Measurements from ENCODE around the gene KCNAB2.

DNA sequence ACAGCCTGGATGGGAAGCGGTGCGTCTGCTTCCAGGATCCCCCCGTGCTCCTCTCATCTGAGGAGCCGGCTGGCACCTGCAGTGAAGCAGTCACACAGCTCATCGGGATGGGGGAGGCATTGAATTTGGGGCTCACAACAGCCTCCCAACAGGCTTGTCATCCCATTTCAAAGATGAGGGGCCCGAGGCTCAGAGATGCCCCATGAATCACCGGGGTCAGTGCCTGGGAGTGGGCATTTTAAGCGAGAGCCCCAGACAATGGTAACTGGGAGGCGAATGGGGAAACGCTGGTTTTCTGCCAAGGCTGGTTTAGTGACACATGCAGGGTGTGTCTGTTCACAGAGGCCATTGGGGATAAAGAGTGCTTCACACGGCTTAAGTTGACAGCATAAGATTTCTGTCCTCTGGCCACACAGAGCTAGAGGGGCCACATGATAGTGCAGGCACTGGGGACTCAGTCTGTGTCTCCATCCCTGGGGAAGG is 35.2 kb upstream of the ARHGEF16 start:
- RRBS, result 36% methylated on average over 4 of the region's 11 CpGs
CAGE:
- cytosol, long polyA plus RNA, result no peak
- long polyA plus RNA, result no peak
- nucleus, long polyA plus RNA, result no peak

GRCh38 chr1:3431944-3432269 is 22.6 kb upstream of the ARHGEF16 start:
- RRBS, result 41% methylated on average over 1 of the region's 12 CpGs
CAGE:
- cytosol, long polyA plus RNA, result no peak
- long polyA plus RNA, result no peak
- nucleus, long polyA plus RNA, result no peak

DNA sequence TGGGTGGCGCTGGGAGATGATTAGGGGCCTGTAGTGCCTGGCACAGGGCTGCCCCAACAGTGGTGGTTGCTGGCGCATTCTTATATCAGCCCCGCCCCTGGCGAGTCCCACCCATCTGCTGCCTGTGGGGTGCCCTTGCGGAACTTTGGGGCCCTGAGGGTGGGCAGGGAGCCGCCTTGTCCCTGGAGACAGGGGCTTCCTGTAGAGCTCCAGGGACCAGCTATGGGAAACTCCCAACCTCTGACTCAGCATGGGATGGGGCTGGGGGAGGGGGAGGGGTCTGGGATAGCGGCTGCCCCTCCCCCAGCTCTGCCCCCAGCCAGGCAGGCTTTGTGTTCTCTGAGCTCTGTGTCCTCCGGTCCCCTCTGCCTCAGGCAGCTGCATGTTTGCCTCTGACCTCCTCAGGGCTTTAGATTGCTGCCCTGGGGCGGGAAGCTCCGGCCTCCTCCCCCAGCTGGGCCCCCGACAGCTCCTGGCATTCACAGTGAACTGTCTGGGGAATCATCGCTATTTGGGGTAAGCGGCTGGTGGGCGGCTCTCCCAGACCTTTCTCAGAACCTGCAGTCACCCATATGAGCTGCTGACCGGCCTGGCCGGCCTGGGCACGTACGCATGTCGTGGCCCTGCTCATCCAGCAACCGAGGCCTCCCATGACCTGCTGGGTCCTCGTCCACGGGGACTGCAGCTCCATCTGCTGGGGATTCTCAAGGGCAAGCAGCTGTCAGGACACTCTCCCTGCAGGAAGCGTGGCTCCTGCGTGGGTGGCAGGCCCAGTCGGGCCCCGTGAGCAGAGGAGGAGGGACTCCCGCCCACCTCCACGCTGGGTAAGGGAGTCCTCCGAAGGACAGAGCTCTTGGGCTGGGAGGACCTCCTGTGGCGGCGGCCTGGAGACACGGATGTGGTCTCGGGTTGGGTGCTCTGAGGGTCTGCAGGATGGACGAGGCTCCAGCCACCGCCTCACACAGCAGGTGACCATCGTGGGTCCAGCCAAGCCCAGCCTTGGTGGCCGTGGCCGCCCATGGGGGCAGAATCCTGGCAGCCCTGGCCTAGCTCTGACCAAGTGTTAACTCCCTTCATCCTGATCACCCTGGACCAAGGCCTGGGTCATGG is 17.2 kb downstream of the ARHGEF16 start:
- RRBS, result 80% methylated on average over 3 of the region's 38 CpGs
CAGE:
- cytosol, long polyA plus RNA, result no peak
- long polyA plus RNA, result no peak
- nucleus, long polyA plus RNA, result no peak

DNA sequence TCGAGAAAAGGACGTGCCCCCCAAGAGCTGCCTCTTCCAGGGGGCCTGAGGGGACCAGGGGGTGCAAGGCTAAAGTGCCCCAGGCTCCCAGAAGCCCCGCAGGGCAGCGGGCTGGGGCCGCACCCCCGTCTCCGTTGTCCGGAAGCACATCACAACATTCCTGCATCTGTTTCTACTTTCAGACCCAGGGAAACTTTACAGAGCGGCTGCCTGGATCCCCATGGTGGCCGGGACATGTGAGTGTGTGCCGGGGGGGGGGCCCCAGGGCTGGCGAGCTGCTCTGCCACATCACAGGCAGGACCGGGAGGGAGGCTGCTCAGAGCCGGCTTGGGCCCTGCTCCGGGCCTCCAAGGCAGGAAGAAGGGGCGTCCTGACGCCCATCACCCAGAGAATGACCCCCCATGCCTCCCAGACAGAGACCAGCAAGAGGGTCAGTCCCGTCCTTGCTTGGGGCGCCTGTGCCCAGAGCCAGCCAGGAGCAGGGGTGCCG is 68.4 kb downstream of the ARHGEF16 start:
- RRBS, result 76% methylated on average over 6 of the region's 20 CpGs
CAGE:
- cytosol, long polyA plus RNA, result no peak
- long polyA plus RNA, result no peak
- nucleus, long polyA plus RNA, result no peak

DNA sequence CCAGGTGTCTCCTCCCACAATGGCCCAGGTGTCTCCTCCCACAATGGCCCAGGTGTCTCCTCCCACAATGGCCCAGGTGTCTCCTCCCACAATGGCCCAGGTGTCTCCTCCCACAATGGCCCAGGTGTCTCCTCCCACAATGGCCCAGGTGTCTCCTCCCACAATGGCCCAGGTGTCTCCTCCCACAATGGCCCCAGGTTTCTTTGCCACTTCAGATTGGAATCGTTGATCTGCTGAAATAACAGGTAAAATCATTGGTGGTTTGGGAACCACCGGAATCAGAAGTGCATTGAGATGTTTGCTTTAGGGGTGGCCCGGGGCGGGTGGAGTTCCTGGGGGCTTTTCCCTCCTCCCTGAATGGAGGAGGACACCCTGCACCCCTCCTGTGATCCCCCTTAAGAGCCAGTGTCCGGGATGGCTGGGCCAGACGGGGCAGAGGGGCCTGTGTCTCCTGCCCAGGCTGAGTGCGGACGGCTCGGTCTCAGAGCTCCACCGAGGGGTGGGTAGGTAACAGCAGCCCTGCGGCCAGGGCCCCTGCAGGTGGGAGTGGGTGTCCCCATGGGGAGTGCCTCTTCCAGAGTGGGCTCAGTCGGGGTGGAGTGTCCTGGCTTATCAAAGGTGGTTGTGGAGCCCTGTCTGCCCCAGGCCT is 23.0 kb downstream of the TP73 start:
- RRBS, result 52% methylated on average over 3 of the region's 12 CpGs
CAGE:
- cytosol, long polyA plus RNA, result no peak
- long polyA plus RNA, result no peak
- nucleus, long polyA plus RNA, result no peak

DNA sequence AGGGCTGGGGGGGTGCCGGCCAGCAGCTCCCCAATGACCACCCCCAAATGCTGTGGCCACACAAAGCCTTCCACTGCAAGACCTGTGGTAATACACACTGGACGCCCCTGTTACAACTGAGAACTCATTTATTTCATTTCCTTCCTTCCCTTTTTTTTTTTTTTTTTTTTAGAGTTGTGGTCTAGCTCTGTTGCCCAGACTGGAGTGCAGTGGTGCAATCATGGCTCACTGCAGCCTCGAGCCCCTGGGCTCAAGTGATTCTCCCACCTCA is 25.2 kb downstream of the TP73 start:
- RRBS, result no CpG with 5 or more reads among the region's 3 CpGs
CAGE:
- cytosol, long polyA plus RNA, result no peak
- long polyA plus RNA, result no peak
- nucleus, long polyA plus RNA, result no peak

DNA sequence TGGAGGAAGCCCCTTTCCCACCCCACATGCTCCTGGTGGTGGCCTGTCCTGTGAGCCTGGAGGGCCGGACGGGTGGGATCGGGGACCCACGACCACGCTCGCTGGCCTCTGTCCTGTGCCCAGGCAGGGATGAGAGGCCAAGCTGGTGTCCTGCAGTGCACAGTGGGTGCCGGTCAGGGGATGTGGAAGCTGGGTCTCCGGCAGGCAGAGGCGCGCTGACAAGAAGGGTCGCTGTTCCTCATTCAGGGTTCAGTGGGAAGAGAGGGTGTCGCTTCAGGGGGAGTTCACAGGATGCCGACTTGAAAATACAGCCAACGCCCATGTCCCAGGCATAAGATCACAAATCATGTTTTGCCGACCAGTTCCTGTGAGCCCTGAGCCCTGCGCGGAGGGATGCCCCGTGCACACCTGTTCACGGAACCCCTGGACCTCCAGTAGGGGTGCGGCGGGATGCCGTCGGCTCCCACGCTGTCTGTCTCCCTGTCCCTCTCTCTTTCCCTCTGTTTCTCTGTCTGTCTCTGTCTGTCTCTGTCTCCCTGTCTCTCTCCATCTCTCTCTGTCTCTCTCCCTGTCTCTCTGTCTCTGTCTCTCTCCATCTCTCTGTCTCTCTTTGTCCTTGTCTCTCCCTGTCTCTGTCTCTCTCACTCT is 26.7 kb downstream of the TP73 start:
- RRBS, result 85% methylated on average over 7 of the region's 24 CpGs
CAGE:
- cytosol, long polyA plus RNA, result no peak
- long polyA plus RNA, result no peak
- nucleus, long polyA plus RNA, result no peak

- RRBS, result 90% methylated on average over 3 of the region's 9 CpGs
CAGE:
- cytosol, long polyA plus RNA, result no peak
- long polyA plus RNA, result no peak
- nucleus, long polyA plus RNA, result no peak
Measured at GRCh38 chr1:3752838-3753315, 627 bp downstream of the CCDC27 start.

- RRBS, result no CpG with 5 or more reads among the region's 12 CpGs
CAGE:
- cytosol, long polyA plus RNA, result no peak
- long polyA plus RNA, result no peak
- nucleus, long polyA plus RNA, result no peak
Measured at GRCh38 chr1:3820824-3821564, 24.7 kb upstream of the LRRC47 start.

DNA sequence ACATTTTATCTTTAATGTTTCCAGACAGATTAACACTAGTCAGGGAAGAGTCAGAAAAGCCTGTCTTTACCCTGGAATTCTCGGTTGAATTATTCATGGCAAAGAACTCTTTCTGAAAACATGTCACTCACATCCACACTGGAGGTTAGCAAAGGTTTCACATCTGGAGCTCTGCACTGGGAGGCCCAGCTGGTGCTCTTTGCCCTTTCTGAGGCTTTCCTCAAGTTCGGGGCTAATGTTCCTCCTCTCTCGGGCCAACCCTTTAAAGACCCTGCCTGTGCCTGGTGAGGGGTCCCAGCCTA is 265.9 kb upstream of the C1orf174 start:
- RRBS, result no CpG with 5 or more reads among the region's 3 CpGs
CAGE:
- cytosol, long polyA plus RNA, result no peak
- long polyA plus RNA, result no peak
- nucleus, long polyA plus RNA, result no peak

- RRBS, result no CpG with 5 or more reads among the region's 7 CpGs
CAGE:
- cytosol, long polyA plus RNA, result no peak
- long polyA plus RNA, result no peak
- nucleus, long polyA plus RNA, result no peak
Measured at GRCh38 chr1:5389188-5389409, 603.1 kb downstream of the NPHP4 start.

GRCh38 chr1:5856355-5856847 is 135.8 kb downstream of the NPHP4 start:
- RRBS, result no CpG with 5 or more reads among the region's 16 CpGs
CAGE:
- cytosol, long polyA plus RNA, result no peak
- long polyA plus RNA, result no peak
- nucleus, long polyA plus RNA, result no peak

DNA sequence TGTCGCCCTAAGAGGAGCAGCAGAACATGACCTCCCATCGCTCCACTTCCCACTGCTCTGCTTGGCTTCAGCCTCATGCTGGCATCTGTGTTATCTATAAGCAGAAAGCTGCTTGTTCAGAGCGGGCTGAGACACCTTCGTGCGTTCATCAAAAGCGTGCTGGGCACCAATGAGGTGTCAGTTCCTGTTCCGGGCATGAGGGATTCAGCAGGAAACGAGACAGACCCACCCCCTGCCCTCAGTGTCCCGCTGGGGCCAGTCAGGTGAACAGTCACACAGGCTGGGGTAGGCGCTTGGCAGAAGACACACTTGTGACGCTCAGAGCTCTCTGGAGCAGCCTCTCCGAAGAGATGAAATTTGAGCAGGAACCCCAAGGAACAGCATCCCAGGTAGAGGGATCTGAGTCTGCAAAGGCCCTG is 20.8 kb upstream of the NPHP4 start:
- RRBS, result no CpG with 5 or more reads among the region's 12 CpGs
CAGE:
- cytosol, long polyA plus RNA, result no peak
- long polyA plus RNA, result no peak
- nucleus, long polyA plus RNA, result no peak

DNA sequence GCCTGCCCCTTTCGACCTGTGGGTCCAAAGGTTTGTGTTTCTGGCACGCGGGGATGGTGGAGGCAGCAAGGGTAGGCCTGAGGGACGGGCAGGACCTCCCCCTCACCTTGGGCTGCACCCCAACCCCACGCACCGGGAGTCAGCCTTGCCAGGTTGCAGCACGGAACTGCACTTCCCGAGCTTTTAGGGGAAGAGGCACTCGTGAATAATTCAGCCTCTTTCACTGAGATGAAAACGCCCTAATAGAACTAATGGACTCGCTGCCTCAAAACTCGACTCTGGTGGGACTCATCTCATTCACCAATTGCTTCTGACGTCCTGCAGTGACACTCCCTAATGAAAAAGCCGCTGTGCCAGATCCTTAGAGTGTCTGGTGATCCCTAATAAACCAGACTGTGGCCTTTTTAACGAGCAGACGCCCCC is at the start of gene KCNAB2:
Gene KCNAB2, plus strand, starts transcription at position 138 of the 423 bp plus-strand sequence.
- RRBS, result no CpG with 5 or more reads among the region's 16 CpGs
CAGE:
- cytosol, long polyA plus RNA, result no peak
- long polyA plus RNA, result no peak
- nucleus, long polyA plus RNA, result no peak

- RRBS, result no CpG with 5 or more reads among the region's 10 CpGs
CAGE:
- cytosol, long polyA plus RNA, result no peak
- long polyA plus RNA, result no peak
- nucleus, long polyA plus RNA, result no peak
Measured at GRCh38 chr1:6259396-6259909, 1.4 kb downstream of the GPR153 start.

GRCh38 chr1:6277692-6278242 is 16.9 kb upstream of the GPR153 start:
- RRBS, result no CpG with 5 or more reads among the region's 19 CpGs
CAGE:
- cytosol, long polyA plus RNA, result no peak
- long polyA plus RNA, result no peak
- nucleus, long polyA plus RNA, result no peak

DNA sequence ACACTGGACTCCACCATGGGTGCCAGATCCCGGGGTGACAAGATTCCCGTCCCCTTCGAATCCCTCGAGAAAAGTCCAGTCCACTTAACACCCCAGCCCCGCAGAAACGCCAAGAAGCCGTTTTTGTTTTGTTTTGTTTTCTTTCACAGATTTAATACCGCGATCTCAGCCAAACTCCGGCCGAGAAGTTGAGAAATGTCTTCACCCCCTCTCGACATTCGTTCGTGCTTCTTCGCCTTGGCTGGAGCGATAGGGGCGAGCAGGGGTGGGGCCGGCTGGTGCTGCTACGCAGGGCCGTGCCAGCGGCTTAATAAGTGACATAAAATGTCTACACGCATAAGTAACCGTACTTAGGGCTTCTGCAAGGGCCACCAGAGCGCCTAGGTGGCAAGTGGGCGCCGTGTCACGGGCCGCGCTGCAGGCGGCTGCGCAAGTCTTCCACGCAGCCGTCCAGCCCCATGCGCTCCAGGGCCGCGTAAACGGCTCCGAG is 4.9 kb downstream of the TNFRSF25 start:
- RRBS, result 98% methylated on average over 3 of the region's 38 CpGs
CAGE:
- cytosol, long polyA plus RNA, result no peak
- long polyA plus RNA, result no peak
- nucleus, long polyA plus RNA, result no peak

DNA sequence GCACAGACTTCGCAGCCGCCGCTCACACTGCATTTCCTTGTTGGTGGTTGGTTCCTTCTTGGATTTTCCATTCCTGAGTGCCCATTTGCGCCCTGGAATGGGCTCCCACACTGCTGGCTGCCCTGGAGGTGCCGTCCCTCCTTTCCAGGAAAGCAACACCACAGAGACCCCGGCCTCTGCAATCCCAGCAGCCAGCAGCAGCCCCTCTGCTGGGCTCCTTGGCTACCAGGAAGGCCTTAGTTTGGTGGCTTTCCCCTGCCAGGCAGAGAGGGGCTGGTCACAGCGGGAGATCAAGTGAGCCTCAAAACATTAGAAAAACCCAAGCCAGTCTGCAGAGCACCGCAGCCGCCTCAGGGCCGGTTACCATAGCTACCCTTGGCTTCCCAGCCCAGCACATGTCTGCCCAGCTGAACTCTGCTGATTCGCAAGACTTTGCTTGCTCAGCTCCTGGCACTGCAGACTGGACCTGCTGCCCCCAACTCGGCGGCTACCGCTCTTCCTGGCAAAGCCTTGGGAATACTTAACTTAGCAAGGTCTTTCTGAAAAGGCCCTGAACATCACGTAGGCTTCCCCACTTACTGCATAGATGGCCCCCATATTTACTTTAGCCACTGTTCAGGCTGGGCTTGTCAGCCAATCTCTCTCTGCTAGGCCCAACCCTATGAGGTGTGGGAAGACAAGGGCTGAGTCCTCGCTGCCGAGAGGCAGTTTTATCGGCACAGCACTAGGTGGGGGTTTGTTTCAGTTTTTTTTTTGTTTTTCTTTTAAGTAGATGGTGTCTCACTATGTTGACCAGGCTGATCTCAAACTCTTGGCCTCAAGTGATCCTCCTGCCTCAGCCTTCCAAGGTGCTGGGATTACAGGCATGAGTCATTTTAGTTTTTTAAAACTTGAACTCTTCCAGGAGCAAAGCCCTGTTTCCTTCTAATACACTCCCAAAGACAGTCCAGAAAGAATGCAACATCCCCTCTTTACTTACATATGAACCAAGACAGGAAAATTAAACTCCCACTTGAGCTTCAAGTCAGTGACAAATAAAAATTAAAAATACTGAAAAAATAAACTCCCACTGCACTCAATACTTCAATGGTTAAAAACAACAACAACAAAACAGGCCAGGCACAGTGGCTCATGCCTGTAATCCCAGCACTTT is 28.7 kb upstream of the PLEKHG5 start:
- RRBS, result no CpG with 5 or more reads among the region's 18 CpGs
CAGE:
- cytosol, long polyA plus RNA, result no peak
- long polyA plus RNA, result no peak
- nucleus, long polyA plus RNA, result no peak

GRCh38 chr1:6546843-6547458 is 7.4 kb downstream of the NOL9 start:
- RRBS, result no CpG with 5 or more reads among the region's 9 CpGs
CAGE:
- cytosol, long polyA plus RNA, result no peak
- long polyA plus RNA, result no peak
- nucleus, long polyA plus RNA, result no peak

GRCh38 chr1:6580334-6581372 is 859 bp downstream of the ZBTB48 start:
- RRBS, result no CpG with 5 or more reads among the region's 27 CpGs
CAGE:
- cytosol, long polyA plus RNA, result no peak
- long polyA plus RNA, result no peak
- nucleus, long polyA plus RNA, result no peak